ENCODE measurements around the genes URAD and SLC46A3.

DNA sequence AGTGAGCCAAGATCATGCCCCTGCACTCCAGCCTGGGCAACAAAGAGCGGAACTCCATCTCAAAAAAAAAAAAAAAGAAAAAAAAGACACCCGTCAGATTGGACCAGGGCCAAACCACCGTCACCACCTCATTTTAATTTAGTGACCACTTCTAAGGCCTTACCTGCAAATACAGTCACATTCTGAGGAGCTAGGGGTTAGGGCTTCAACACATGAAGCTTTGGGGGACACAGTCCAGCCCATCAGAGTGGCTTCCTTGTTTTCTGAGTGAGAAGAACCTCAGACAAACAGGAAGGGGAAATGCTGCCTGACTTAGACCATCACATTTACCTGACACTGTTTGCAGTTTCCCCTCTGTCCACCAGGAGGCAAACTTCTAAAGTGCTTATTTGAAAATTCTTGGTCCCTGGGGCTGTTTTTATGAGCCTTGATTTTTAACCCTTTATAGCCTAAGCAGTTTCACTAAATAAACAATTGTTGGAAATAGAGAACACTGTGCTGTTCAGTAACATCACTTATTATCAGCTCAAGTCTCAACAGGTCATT is 75.0 kb upstream of the WASF3 start:
- PRO-cap = no peak
- RAMPAGE, long total RNA, 4 experiments = no peak in any of the 4 experiments

DNA sequence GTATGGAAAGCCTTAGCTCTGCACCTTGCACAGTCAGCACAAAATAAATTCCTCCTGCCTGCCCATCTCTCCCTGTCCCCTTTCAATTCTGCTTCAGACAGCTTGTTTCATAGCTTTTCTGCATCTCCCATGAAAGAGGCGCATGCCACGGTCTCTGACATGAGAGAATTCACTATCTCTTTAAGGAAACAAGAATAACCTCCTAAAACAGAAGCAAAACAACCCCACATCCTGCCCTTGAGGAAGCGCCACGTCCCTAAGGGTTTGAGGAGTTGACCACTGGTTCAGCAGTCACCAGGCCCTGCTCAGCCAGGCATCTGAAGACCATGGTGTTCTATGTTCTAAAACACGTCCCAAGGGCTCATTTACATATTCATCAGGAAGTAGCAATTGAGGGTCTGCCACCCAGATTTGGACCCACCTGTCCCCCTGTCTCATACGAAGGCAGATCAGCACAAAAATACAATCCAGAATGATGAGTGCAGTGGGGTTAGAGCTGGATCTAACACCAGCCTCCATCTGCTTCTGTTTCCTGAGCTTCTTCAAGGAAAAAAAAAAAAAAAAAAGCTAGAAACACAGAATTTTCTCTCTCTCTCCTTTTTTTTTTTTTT is 174.2 kb downstream of the USP12 start:
- PRO-cap = no peak
- RAMPAGE, long total RNA, 4 experiments = no peak in any of the 4 experiments

DNA sequence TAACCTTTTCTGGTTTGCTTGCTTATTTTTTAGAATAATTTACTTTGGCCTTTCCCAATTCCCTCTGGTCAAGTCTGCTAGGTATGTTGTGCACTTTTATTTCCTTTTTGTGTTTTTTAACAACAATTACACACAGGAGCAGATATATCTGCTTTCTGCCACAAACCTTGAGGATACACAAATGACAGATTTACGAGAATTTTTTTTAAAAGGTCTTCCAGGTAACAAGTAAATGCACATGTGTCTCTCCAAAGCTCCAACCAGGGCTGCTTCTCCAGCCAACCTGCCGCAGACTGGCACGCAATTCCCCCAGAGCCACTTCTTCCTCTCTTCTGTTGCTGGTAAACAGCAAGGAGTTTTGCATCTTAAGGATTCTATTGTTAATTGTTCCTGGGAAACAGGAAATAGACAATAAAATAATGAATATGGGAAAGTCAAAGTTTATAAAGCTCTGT is 6.6 kb upstream of the USP12 start:
- PRO-cap = no peak
- RAMPAGE, long total RNA, 4 experiments = no peak in any of the 4 experiments

- PRO-cap = no peak
- RAMPAGE, long total RNA, 4 experiments = no peak in any of the 4 experiments
These were observed 707 bp upstream of the RPL21 start for GRCh38 chr13:27250653-27251048.

DNA sequence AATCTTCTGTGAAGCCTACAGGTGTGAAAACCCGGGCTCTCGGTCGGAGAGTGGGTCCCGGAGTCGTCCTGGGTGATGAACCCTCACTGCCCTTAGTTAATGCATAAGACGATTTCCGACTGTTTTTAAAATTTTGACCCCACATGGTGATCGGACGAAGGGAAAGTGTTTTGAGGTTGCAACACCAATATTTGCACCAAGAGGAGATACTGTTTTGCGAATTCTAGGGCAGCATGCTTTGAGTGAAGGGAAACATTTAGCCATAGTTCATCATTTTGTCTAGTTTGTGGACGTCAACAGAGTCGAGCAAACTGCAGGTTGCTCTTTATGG is 681 bp downstream of the RPL21 start:
- PRO-cap = no peak
- RAMPAGE, long total RNA, 4 experiments = no peak in any of the 4 experiments

DNA sequence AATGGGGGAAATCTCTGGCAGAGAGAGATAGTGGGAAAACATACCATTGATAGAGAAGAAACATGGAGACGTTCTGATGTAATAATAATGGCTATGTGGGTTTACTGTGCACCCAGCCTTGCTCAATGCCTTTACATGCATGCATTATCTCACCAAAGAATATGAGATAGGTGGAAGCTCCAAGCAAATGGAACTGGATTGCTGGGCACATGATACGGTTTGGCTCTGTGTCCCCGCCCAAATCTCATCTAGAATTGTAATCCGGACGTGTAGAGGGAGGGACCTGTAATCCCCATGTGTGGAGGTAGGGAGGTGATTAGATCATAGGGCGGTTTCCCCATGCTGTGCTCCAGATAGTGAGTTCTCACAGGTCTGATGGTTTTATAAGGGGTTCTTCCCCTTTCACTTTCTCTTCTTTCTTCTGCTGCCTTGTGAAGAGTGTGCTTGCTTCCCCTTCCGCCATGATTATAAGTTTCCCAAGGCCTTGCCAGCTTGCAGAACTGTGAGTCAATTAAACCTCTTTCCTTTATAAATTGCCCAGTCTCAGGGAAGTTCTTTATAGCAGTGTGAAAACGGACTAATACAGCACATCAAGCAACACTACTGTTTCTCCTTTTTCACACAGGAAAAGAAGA is 32.6 kb upstream of the MTIF3 start:
- PRO-cap = no peak
- RAMPAGE, long total RNA, 4 experiments = no peak in any of the 4 experiments

DNA sequence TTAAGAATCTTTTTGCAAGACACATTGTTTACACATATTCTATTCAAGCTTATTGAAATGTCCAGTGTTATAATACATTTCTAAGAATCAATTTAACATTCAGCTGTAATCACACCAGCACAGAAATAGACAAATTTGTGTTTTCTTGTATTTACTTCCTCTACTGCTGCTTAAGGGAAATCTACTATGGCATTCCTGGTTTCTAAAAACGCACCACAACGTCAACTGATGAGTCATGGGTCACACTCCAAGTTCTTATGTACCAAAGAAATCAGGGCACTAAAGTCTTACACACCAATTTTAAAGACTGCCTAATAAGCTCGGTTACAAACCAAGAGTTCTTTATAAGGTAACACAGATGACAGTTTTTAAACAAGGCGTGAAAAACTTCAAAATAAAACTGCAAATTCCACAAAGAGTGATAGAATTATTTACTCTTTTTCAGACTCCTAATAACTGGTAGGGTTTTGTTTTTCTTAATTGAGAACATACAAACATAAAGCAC is 13.2 kb downstream of the LNX2 start:
- PRO-cap = no peak
- RAMPAGE, long total RNA, 4 experiments = no peak in any of the 4 experiments

DNA sequence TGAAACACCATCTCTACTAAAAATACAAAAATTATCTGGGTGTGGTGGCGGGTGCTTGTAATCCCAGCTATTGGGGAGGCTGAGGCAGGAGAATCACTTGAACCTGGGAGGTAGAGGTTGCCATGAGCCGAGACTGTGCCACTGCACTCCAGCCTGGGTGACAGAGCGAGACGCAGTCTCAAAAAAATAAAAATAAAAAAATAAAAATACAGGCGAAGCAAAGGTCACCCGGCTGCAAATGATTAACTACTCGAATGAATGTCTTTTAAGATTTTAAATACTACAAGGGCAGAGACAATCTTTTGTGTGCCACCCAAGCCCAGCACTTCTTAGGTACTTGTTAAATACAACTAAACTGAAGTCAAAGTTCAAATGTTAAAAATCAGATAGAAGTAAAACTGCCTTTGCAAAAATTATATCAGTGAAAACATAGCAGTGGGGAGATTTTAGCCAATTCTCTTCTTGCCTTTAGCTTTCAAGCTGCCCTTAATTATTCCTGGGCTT is 6.7 kb downstream of the LNX2 start:
- PRO-cap = no peak
- RAMPAGE, long total RNA, 4 experiments = no peak in any of the 4 experiments

- PRO-cap = no peak
- RAMPAGE, long total RNA, 4 experiments = no peak in any of the 4 experiments
These were observed 14.1 kb downstream of the CDX2 start for GRCh38 chr13:27954984-27955507.

DNA sequence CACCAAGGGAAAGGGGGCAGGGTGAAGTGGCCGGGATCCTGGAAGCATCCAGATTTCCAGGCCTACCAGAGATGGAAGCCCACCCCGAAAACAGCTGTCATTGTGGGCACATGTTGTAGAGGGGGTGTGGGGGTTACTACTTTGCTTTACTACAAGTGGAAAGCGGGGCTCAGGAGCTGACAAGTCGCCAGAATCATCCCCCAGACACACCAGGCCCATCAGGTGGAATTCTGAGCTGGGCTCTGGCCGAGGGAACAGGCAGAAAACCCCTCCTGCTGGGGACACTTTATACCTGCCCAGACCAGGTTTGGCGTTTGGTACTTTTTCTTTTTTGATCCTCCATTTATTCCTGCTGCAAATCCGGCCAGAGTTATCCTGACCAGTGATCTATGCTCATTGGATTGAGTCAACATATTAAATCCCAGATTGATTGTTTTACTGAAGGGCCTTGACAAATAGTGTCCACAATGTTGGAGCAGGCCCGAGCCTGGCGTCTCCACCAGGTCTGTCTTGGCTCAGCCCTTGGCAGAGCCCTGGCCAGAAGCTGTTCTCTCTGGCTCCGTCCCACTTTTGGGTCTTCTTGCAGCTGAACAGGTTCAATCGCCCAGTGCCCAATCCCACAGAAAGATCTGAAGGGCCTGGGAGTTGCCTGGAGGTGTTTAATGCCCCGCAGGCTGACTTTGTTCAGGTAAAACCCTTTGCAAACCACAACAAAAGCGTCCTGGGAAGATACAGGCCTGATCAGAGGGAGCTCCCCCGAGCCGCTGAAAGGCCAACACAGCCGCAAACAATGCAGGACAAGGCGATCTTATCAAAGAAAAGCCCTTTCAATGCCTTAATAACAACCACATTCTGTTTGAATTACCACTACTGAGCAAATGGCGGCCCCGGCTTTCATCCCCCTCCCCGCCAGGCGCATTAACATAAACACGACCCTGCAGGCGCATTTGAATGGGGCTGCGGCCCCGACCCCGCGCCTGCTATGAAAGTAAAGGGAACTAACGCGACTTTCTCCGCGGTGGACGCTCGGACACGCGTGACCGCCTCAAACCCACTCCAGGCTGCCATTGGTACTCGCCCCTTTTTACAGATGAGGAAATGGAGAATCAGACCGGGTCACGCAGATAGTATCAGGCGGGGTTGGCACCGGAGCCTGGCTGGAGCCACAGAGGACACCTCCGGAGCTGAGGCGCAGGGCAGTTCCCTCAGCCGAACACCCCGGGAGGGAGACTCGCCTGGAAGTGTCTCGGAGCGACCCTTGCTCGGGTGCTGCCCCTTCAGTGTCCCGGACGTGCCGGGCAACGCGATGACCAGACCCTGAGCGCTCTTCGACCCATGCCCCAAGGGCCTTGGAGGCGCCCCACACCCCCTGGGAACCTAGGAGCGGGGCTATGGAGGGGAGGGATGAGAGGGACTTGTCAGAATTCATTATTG is 3.3 kb downstream of the CDX2 start:
- PRO-cap = no peak
- RAMPAGE, long total RNA, 4 experiments = no peak in any of the 4 experiments

DNA sequence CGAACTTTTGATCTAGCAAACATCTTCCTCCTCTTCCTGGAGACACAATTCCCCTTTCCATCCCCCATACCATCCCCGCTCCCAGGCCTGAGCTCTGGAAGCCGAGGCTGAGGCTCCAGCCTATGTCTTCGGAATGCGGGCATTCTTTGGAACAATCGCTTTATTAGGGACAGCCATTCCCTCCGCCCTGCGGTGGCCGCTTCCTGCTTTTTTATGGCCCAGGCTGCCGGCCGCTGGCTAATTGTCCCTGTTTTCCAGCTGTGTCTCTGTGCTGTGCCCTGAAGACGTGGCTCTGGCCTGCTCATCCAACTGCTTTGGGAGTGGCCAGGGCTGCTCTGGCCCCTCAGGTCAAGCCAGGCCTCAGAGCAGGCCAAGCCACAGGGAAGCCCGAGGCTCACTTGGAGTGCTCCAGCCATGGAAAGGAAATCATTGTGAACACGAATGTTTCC is 2.1 kb upstream of the CDX2 start:
- PRO-cap = no peak
- RAMPAGE, long total RNA, 4 experiments = no peak in any of the 4 experiments

DNA sequence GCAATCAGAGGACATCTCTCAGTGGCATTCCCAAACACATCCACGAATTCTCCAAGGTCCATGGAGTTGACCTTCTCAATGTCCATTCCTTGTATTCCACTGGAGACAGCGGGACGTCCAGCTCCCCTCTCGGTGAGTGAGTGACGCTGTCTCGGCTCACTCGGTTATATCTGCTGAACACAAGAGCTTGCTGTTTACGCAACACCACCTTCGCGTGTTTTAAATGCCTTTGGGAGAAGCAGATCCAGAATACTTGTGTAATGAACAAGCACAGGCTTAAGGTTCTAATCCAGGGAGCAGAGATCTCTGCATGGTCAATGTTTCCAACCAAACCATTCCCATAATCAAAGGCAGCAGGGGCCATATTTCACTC is at the start of gene URAD:
Gene URAD, minus strand, starts transcription at position 142 of the 373 bp plus-strand sequence.
- PRO-cap = no peak
- RAMPAGE, long total RNA, 4 experiments = no peak in any of the 4 experiments

GRCh38 chr13:28099827-28100154 is 585 bp downstream of the FLT3 start:
- PRO-cap = no peak
- RAMPAGE, long total RNA, 4 experiments = no peak in any of the 4 experiments

GRCh38 chr13:28214216-28214455 is 75.8 kb downstream of the PAN3 start:
- PRO-cap = no peak
- RAMPAGE, long total RNA, 4 experiments = no peak in any of the 4 experiments

- PRO-cap = no peak
- RAMPAGE, long total RNA, 4 experiments = no peak in any of the 4 experiments
These were observed 136.6 kb downstream of the PAN3 start for GRCh38 chr13:28274714-28275586.

DNA sequence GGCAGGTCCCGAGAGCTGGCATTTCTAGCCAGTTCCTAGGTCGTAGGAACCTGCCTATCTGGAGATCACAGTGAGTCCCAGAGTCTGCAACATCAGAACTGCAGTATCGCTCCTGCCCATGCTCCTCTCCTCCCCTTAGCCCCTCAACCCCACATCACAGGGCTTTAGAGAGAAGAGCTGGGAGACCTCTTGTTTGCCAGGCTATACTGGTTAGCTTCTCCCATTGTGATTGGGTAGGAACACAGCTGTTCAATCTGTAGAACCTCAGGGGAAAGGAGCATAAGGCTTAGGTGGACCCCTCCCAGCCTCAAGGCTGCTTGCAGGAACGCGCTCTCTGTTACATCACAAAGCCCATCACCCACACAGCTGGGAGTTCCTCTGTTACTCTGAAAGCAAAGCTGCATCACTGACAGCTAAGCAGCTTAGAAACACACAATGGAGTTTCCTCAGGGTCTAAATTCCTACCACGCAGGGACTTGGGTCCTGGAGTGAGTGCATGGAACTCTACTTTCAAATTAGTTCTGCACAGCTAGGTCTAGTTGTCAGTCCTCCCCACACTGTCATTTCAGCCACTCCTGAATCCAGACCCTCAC is 169.9 kb downstream of the PAN3 start:
- PRO-cap = no peak
- RAMPAGE, long total RNA, 4 experiments = no peak in any of the 4 experiments

GRCh38 chr13:28574615-28575547 is 80.0 kb upstream of the FLT1 start:
- PRO-cap = no peak
- RAMPAGE, long total RNA, 4 experiments = no peak in any of the 4 experiments

GRCh38 chr13:28659277-28659959 is 488 bp downstream of the POMP start:
- PRO-cap = no peak
- RAMPAGE, long total RNA, 4 experiments = no peak in any of the 4 experiments

GRCh38 chr13:28693522-28694147 is 25.1 kb downstream of the SLC46A3 start:
- PRO-cap = no peak
- RAMPAGE, long total RNA, 4 experiments = no peak in any of the 4 experiments

DNA sequence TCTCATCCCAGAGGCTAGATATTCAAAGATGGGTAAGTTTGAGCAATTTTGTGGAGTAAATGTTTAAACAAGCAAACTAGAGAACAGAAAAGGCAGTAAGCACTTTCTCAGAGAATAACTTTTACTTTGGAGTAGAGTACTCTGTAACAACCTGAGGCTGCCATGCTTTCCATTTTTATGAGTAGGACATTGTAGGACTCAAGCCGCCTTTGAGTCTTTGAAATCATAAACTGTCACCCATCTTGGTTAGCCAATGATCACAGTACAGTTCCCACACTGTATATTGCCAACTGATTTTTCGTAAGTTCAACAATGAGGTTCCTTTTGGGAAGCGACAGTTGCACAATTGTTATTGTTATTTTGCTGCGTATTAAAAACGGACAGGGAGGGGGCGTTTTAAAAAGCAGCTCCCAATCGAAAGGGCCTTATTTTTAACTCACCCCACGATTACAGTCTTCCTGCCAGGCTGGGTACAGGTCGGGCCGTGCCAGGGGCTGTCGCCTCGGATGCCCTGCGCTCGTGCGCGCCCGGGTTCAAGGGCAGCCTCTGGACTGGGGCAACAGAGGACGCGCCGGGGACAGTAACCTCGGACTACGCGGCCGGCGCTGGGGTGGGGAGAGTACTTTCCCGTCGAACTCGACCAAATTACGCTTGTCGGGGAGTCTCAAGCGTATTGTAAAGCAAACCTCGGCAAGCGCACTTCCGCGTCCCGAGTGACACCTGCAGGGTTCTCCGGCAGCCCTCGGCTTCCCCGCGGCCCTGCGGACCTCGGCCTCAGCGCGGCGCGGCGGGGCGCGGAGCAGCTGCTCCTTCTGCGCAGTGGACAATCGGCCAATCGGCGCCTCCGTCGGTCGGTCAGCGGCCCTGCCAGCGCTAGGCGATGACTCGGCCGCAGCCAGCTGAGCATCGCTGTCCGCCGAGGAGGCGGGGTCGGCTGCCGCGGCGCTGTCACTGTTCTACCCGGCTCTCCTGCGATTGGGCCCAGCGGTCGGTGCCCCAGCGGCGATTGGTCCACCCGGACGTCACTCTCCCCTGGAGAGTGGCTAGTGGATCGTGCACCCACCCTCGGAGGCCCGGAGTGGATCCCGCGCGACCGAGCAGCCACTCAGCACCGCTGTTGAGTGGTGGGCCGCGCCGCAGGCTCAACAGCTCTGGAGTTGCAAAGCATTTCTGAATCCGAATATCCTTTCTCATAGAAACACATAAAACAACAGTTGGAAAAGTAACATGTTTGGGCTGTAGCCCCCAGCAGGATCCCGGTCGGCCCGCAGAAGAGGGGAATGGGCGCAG is at the start of gene SLC46A3:
Gene SLC46A3, minus strand, starts transcription at position 915 of the 1,290 bp plus-strand sequence.
- PRO-cap = no peak
- RAMPAGE, long total RNA, 4 experiments = start-site peak on the minus strand in 2 of 4 experiments, centred at positions 832 to 836 of the sequence, 101 to 265 reads per replicate

Data from omental fat pad (tissue), 4 donors.